Metastatic Breast Carcinoma in the Brain (tissue), 10 donors: ENCODE measurements around a stretch of chr2.

- PRO-cap, 10 experiments, result no peak in any of the 10 experiments
Measured at GRCh38 chr2:33314835-33315611, 161.4 kb upstream of the RASGRP3 start.

- PRO-cap, 10 experiments, result no peak in any of the 10 experiments
Measured at GRCh38 chr2:33535489-33535790, 59.0 kb downstream of the RASGRP3 start.

GRCh38 chr2:36359531-36360401, 4.2 kb downstream of the CRIM1 start:
- PRO-cap, 10 experiments, result peak in 2 of 10 experiments; most common plus-strand start chr2:36360253 (in 1); most common minus-strand start chr2:36360273 (in 2)

- PRO-cap, 10 experiments, result no peak in any of the 10 experiments
Measured at GRCh38 chr2:36404248-36405005, 48.8 kb downstream of the CRIM1 start.

DNA sequence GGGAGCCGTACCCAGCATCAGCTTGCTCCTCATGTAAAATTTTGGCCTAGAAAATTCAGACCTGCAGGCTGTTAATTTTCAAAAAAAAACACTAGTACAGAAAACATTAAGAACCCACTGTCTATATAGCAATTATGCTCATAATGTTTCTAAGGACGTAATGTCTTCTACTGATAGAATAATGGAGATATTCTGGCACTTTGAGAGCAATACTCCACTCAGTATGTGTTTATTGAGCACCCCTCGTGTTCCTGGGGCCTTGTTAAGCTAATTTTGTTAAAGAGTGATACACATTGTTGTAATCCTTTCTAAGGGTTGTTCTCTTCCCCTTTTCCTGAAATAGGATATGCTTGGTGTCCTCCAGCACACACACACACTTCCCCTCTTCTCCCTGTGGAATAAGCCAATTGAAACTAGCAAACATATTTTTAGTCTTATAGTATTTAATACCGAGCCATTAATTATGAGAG, 114.0 kb downstream of the CRIM1 start:
- PRO-cap, 10 experiments, result peak in 1 of 10 experiments; most common plus-strand start position 244 of the sequence (in 1)

DNA sequence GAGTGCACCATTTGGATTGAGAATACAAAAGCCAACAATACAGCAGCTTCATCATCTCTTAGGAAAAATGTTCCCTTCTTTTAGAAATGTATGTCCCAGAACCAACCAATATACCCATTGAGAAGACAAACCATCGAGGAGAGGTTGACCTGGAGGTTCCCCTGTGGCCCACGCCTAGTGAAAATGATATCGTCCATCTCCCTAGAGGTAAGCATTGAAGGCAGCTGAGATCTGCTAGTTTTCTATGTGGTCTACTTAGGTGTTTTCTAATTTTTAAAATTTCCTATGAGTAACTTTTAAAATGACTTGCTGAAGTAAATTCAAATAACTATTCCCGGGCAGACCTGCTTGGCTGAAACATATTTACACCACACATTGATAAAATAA, 53.7 kb downstream of the FEZ2 start:
- PRO-cap, 10 experiments, result no peak in any of the 10 experiments

GRCh38 chr2:36548894-36549704, 48.9 kb downstream of the FEZ2 start:
- PRO-cap, 10 experiments, result peak in 1 of 10 experiments; most common plus-strand start chr2:36549037 (in 1)

GRCh38 chr2:36549739-36550729, 47.9 kb downstream of the FEZ2 start:
- PRO-cap, 10 experiments, result no peak in any of the 10 experiments

GRCh38 chr2:37004980-37005591, 38.8 kb upstream of the STRN start:
- PRO-cap, 10 experiments, result no peak in any of the 10 experiments

GRCh38 chr2:37155778-37156261, 960 bp downstream of the EIF2AK2 start:
- PRO-cap, 10 experiments, result peak in 1 of 10 experiments; most common plus-strand start chr2:37156173 (in 1)

DNA sequence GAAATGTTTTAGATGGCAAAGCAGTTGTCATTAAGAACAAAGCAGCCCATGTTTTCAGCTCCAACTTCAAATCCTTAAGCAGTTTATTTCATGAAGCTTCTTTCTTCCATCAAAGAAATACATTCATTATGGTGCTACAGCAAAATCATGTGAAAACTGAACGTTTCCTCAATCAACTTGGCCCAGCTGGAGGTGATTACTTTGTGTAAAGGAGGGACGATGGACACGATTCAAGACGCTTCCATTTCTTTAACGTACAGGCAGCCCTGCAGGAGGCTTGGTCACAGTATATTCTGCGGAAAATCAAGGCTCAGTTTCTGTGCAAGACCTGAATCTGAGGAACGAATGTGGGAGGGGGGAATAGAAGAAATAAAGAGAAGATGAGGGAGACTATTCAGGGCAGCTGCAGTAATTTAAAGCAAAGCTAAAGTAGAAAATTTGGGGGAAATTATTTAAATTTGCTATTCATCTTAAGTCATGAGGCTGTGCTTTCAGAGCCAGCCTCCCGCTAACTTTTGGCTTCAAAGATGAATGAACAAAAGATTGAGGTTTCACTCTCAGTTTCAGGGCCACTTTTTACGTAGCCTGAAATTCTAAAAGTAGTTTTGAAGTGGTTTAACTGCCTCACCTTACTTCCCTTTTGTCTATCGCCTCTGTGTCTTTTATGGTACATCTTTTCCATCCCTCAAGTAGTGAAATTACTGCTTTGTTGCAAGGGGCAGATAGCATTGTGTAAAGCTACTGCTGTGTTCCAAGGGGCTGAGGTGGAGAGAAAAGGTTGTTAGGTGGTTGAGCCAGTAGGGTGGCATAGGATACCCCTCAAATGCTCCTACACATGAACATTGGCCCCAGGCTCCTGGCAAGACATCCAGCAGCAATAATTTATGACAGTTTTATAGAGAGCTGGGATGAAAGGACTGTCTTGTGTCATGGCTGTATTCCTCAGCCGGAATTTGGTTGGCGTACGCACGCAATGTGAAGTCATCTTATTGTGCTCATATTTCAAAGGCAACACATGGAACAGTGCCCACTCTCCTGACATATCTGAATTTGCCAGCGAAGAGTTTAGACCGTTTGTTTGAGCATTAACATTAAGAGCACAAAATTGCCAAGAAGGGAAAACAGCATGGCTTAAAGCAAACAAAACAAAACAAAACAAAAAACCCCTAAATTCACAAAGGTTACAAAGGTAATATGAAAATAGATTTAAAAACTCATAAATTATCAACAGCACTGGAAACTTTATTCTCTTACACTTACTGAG, 32.0 kb downstream of the QPCT start:
- PRO-cap, 10 experiments, result no peak in any of the 10 experiments

GRCh38 chr2:37566355-37567173, 104.9 kb downstream of the CDC42EP3 start:
- PRO-cap, 10 experiments, result no peak in any of the 10 experiments

- PRO-cap, 10 experiments, result no peak in any of the 10 experiments
Measured at GRCh38 chr2:37916331-37916656, 8.8 kb upstream of the RMDN2 start.

GRCh38 chr2:37923679-37924078, 1.4 kb upstream of the RMDN2 start:
- PRO-cap, 10 experiments, result no peak in any of the 10 experiments

- PRO-cap, 10 experiments, result no peak in any of the 10 experiments
Measured at GRCh38 chr2:37929286-37929789, 4.3 kb downstream of the RMDN2 start.

DNA sequence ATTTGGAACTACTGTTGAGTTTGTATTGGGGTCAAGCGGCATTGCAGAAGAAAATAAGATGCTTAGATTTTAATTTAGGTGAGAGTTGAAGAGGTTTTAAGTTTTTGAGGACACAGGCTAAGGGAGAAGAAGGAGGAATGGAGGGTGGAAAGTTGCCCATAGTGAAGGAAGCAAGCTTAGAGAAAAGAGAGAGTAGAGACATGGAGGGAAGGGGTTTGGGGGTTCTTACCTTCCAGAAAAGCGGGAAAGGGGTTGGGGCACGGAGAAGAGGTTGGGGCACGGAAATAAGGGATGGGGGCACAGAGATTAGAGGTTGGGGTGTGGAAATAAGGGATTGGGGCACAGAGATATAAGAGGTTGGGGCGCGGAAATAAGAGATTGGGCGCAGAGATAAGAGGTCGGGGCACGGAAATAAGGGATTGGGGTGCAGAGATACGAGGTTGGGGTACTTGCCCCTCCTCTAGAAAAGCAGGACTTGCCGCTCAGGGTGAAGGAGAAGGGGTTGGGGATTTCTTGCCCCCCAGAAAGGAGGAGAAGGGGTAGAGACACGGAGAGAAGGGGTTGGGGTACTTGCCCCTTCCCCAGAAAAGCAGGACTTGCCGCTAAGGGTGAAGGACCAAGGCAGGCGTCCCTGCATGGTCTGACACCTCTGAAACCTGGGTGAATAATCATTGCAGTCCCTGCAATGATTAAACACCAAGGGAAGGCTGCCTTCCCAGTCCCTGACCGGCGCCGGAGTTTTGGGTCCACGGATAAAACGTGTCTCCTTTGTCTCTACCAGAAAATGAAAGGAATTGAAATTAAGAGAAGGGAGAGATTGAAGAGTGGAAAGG, 9.3 kb upstream of the CYP1B1 start:
- PRO-cap, 10 experiments, result no peak in any of the 10 experiments

GRCh38 chr2:38138284-38138820, 62.4 kb upstream of the CYP1B1 start:
- PRO-cap, 10 experiments, result peak in 2 of 10 experiments; most common plus-strand start chr2:38138636 (in 1); most common minus-strand start chr2:38138571 (in 1)

DNA sequence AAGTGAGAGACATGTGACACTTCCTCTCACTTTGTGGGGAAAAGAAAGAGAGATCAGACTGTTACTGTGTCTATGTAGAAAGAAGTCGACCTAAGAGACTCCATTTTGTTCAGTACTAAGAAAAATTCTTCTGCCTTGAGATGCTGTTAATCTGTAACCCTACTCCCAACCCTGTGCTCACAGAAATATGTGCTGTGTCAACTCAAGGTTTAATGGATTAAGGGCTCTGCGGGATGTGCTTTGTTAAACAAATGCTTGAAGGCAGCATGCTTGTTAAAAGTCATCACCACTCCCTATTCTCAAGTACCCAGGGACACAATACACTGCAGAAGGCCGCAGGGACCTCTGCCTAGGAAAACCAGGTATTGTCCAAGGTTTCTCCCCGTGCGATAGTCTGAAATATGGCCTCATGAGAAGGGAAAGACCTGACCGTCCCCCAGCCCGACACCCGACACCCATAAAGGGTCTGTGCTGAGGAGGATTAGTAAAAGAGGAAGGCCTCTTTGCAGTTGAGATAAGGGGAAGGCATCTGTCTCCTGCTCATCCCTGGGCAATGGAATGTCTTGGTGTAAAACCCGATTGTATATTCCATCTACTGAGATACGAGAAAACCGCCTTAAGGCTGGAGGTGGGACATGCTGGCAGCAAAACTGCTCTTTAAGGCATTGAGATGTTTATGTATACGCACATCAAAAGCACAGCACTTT, 99.2 kb downstream of the ATL2 start:
- PRO-cap, 10 experiments, result no peak in any of the 10 experiments

DNA sequence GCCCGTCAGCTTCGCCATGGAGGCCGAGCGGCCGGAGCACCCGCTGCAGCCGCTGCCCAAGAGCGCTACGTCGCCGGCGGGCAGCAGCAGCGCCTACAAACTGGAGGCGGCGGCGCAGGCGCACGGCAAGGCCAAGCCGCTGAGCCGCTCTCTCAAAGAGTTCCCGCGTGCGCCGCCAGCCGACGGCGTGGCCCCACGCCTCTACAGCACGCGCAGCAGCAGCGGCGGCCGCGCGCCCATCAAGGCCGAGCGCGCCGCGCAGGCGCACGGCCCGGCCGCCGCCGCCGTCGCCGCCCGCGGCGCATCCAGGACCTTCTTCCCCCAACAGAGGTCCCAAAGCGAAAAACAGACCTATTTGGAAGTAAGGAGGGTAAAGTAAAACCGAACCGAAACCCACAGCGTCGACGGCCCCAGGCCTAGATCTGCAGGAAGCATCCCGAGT, 70.6 kb downstream of the ARHGEF33 start:
- PRO-cap, 10 experiments, result peak in 2 of 10 experiments; most common plus-strand start position 182 of the sequence (in 1); most common minus-strand start position 241 of the sequence (in 2)

GRCh38 chr2:39013203-39014064, 107.4 kb downstream of the SOS1 start:
- PRO-cap, 10 experiments, result no peak in any of the 10 experiments